Duodenum (tissue), 1 donor: ENCODE measurements around the gene AP3D1.

GRCh38 chr19:2150837-2151784, at the start of gene AP3D1:
Gene AP3D1, minus strand, starts transcription at chr19:2151566.
- PRO-cap: unidirectional peak, minus-strand start at chr19:2151542

GRCh38 chr19:2179745-2180255, 16.1 kb downstream of the DOT1L start:
- PRO-cap: no peak

- PRO-cap: no peak
Observed at GRCh38 chr19:2183949-2185042, 20.6 kb downstream of the DOT1L start.

GRCh38 chr19:2190812-2191506, 27.2 kb downstream of the DOT1L start:
- PRO-cap: no peak

DNA sequence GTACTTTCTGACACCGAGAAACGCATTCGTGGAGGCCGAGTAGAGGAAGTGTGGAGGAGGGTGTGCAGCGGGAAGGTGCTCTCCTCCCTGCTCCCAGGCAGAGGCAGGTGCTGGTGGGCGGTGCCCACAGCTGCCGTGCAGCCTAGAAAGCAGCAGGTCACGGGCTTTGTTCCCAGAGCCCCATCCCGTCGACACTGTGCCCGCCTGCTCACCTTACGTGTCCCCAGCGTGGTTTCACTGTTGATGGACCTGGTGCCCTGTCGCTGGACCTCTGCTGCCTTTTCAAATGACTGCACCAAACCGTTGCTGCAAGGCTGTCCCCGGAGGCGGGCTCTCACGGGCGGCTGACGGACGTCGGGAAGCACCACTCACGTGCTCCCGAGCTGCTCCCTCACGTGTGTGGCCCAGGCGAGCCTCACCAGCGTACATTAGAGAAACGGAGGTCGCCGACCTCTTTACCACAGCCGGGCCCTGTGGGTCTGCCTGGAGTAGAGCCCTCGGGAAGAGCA, 20.8 kb downstream of the PLEKHJ1 start:
- PRO-cap: no peak

DNA sequence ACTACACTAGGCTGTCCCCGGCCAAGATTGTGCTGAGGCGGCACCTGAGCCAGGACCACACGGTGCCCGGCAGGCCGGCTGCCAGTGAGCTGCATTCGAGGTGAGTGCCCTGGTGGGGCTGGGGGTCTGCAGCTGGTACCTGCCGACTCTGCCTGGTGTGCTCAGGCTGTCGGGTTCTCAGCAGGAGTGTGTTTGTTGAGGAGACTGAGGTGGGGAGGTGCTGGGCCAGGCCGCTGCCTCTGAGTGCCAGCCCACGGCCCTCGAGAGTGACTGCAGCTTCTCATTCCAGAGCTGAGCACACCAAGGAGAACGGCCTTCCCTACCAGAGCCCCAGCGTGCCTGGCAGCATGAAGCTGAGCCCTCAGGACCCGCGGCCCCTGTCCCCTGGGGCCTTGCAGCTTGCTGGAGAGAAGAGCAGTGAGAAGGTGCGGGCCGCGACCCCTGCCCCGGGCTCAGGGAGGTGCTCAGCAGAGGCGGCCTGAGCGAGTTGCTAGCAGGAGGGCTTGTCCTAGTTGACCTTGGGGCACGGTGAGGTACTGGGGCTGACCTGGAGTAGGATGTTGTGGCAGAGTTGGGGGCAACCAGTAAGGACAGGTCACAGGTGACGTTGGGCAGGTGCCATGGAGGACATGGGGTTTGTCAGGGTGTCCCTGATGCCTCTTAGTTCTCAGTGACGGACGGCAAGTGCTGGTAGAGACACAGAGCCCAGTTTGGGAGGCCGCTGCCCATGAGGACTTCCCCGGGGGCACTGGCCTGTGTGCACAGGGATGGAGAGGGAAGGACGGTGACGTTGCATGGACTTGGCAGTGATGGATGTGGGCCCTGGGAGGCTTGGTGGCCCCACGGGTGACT, 19.2 kb downstream of the PLEKHJ1 start:
- PRO-cap: no peak

DNA sequence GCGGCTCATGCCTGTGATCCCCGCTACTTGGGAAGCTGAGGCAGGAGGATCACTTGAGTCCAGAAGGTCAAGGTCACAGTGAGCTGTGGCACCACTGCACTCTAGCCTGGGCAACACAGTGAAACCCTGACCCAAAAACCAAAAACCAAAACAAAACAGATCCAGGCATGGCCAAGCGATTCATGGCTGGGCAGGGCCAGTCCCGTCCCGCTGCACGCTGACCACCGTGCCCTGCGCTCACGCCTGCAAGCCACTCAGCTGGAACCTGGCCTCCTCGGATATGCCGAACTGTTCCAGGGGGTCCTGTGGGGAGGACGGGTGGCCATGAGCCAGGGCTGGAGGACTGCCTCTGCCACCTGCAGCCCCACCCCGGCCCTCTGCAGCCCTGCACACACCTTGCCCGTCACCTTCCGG, 2.5 kb downstream of the PLEKHJ1 start:
- PRO-cap: no peak

- PRO-cap: no peak
Observed at GRCh38 chr19:2239805-2240526, 3.3 kb downstream of the SF3A2 start.

GRCh38 chr19:2272068-2272233, 10.0 kb downstream of the PEAK3 start:
- PRO-cap: no peak

- PRO-cap: unidirectional peak, plus-strand start at chr19:2290194
Observed at GRCh38 chr19:2289042-2290404, 7.5 kb upstream of the PEAK3 start.

DNA sequence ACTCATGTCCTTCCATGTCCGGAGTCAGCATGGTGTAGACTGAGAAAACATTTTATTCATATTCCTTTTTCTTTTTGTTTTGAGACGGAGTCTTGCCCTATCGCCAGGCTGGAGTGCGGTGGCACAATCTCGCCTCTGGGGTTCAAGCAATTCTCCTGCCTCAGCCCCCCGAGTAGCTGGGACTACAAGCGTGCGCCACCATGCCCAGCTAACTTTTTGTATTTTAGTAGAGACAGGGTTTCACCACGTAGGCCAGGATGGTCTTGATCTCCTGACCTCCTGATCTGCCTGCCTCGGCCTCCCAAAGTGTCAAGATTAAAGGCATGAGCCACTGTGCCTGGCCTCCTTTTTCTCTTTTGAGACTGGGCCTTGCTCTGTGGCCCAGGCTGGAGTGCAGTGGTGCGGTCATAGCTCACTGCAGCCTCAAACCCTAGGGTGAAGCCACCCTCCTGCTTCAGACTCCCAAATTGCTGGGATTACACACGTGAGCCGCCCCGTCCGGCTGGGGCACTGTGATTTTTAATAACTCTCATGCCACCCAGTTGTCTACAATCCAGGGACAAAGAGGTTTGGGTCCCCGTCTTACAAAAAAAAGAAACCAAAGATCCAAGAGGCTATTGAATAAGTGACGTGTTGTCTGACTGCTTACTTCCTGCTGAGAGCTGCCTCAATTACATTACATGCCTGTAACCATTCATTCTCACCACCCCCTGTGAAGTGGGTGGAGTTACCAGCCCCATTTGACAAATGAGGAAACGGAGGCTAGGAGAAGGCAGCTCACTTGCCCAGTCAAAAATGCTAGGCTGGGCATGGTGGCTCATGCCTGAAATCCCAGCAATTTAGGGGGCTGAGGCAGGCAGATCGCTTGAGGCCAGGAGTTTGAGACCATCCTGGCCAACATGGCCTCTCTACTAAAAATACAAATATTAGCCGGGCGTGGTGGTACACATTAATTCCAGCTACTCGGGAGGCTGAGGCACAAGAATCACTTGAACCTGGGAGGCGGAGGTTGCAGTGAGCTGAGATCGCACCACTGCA, 869 bp downstream of the LSM7 start:
- PRO-cap: bidirectional peak, plus-strand start at position 746 of the sequence, minus-strand start at position 664 of the sequence

DNA sequence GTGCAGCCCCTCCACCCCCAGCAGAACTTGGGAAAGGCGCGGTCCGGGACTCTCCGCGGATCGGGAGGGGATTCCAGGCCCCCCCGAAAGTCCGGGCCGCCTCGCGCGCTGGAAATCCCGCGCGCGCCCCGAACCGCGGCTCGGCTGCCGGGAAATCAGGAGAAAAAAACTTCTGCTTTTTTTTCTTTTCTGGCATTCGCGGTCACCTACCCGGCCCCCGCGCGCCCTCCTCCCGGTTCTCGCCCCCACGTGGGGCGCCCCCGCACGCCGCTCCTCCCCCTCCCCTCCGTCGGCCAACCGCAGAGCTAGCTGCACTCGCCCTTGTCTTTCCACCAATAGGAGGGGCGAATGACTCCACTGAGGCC, 232 bp upstream of the GADD45B start:
- PRO-cap: bidirectional peak, plus-strand start outside the sequence, minus-strand start at position 157 of the sequence

GRCh38 chr19:2487843-2488179, 11.9 kb downstream of the GADD45B start:
- PRO-cap: no peak

GRCh38 chr19:2533605-2534011, 57.7 kb downstream of the GADD45B start:
- PRO-cap: no peak

GRCh38 chr19:2542310-2543135, 66.6 kb downstream of the GADD45B start:
- PRO-cap: no peak

GRCh38 chr19:2578041-2578717, 102.3 kb downstream of the GADD45B start:
- PRO-cap: no peak

DNA sequence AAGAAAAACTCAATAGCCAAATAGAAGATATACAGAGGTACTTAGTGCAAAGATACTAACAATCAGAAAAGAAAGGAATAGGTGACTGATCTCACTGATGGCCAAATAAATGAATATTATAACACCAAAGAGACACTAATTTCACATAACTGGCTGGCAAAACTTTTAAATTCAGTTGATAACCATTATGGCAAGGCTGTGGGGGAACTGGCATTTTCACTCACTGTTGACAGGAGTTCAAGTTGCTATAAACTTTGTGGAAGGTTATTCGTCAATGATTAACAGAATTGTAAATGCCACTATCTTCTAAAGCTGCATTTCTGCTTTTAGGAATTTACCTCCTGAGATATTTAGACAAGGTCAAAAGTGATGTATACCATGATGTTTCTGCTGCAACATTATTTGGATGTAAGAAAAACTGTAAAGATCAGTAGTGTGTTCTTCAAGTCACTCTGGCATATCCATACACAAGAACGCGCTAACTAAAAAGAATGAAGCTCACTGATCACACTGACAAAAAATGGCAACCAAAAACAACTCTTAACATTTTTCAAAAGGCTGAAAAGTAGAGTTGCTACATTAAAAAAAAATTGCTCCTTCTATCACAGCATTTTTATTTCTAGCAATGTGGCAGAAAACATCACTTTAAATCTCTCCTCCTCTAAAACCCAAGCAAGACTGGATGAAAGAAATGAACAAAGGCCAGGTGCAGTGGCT, 110.6 kb downstream of the GNG7 start:
- PRO-cap: no peak

GRCh38 chr19:2629062-2630395, 73.0 kb downstream of the GNG7 start:
- PRO-cap: no peak

DNA sequence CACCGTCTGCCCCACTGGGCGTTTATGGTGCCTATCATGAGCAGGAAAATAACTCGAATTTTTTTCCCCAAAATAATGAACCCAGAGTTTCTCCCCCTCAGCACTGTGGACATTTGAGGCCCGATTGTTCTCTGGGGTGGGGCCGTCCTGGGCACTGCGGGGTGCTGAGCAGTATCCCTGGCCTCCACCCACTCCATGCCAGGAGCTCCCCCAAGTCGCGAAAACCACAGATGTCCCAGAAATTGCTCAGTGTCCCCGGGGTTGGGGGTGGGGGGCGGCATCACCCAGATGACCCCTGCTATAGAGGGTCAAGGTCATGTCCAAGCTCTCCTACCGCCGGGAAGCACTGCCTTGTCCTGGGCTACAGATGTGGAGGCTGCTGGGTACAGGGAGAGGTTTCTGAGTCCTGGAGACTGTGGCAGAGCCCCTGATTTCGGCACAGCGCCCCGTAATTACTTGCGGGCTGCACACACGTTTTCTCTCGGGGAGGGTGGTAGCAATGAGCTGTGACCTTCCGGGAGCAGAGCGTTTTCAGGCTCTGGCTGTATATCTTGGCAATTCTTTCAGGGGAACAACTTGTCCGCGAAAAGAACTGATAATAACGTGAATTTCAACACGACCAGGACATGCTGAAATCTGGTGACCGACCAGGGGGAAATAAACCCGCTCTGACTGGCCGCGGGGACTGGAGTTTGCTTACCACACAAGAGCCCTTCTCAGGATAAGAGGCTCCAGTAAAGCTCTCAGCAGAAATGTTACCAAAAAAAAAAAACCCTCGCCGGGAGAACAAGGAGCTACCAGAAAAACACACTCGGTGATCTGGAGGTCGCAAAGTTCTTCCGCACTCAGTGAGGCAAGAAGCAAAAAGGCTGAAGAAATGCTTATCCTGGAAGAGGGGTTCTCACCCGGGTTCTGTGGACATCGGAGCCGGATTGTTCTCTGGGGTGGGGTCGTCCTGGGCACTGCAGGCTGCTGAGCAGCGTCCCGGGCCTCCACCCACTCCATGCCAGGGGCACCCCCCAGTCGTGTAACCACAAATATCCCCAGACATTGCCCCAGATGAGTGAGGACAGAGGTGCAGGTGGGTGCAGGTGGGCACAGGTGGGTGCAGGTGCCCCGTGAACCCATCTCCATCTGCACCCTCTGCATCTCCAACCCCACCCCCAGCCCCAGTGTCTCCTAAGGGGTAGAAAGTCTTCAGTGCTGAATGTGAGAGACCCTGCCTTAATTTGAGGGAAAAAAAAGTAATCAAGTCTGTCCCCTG, 67.9 kb downstream of the GNG7 start:
- PRO-cap: no peak

DNA sequence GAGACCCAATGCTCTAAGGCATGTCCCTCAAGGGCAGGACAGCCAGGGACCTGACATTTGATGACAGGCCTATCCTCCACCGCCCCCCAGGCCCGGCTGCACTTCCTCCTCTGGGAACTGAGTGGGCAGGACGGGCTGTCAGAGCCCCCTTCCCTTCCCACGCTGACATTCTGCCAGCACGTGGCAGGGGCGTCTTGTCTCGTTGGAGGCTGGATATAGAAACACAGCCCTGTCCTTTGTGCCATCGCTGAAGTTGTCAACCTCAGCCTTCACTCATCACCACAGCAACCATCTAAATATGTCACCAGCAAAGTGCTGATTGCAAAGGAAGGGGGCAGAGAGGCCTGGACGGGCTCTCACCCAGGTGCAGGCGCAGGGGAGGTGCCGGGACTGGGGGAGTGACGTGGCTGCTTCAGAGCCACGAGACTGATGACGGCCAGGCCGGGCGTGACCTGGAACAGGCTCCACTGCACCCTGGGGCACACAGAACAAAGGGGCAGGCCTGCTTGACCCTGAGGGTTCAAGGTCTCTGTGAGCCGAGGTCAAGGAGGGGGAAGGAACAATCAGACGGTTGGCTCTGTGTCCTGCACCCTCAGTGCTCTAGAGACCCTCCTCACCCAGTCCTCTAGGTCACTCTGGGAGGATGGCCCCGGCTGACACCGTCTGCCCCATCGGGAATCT, 38.3 kb downstream of the GNG7 start:
- PRO-cap: no peak